A549 (cell line): ENCODE measurements around the genes MROH9, PRRC2C, PRDX6 and SLC9C2.

DNA sequence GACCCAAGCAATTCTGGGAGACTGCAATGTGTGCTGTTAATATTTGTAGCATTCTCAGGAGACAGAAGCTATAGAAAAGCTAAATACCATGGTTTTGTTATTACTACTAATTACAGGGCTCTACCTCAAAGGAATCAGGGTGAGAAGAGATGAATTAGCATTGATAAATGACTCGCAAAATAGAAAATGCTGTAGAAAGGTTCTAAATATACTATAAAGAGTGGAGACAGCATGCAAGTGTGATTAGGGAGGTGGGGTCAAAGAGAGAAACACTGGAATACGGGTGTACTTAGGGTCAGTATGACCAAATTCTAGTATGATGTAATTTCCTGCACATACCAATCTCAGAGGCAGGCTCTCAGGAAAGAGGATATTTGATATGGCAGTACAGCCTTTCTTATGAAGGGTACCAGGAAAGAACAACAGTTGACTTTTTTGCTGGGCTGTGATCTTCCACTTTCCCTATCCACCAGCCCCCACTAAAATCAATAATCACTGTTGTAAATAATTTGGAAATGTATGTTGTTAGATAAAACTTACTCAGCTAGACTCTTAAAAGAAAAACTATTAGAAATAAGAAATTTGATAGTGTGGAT lies 29.2 kb downstream of the PRRX1 start:
- PRO-cap: no peak
CAGE:
- cytosol, long polyA plus RNA: no peak
- long polyA plus RNA: no peak
- nucleus, long polyA plus RNA: no peak

- PRO-cap: no peak
CAGE:
- cytosol, long polyA plus RNA: no peak
- long polyA plus RNA: no peak
- nucleus, long polyA plus RNA: no peak
Observed at GRCh38 chr1:170707847-170708385, 44.0 kb downstream of the PRRX1 start.

GRCh38 chr1:170730064-170730618 lies 66.2 kb downstream of the PRRX1 start:
- PRO-cap: no peak
CAGE:
- cytosol, long polyA plus RNA: no peak
- long polyA plus RNA: no peak
- nucleus, long polyA plus RNA: no peak

- PRO-cap: no peak
CAGE:
- cytosol, long polyA plus RNA: no peak
- long polyA plus RNA: no peak
- nucleus, long polyA plus RNA: no peak
Observed at GRCh38 chr1:170935199-170935730, at the start of gene MROH9. Gene MROH9 (plus strand): TSS chr1:170935534.

GRCh38 chr1:171032947-171033788 lies 57.5 kb upstream of the FMO3 start:
- PRO-cap: no peak
CAGE:
- cytosol, long polyA plus RNA: no peak
- long polyA plus RNA: no peak
- nucleus, long polyA plus RNA: no peak

GRCh38 chr1:171126538-171126911 lies 35.8 kb downstream of the FMO3 start:
- PRO-cap: unidirectional peak, plus-strand start at chr1:171126739
CAGE:
- cytosol, long polyA plus RNA: no peak
- long polyA plus RNA: no peak
- nucleus, long polyA plus RNA: no peak

DNA sequence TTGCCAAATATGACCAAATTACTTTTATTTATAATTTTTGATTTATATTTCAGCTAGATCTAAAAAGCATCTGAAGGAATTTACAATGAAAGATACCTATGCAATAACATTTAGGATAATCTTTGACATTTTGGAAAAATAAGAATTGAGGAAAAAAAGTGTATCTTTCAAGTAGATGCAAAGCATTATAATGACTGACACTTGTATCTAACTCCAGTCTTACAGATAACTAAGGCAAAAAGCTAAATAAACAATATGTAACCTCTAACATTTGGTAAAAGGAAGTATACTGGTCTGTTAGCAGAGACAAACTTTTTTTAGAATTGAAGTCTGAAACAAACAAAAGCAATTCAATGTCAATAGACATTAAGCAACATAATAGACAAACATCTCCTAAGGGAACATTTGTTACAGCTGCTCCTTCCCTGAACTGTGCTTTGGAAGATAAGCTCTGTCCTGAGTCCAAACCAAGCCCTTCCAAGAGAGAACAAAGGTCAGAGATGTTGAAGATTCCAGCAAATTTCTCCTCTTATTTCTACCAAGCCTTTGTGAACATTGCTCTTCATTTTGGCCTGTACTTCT lies 25.1 kb downstream of the FMO2 start:
- PRO-cap: no peak
CAGE:
- cytosol, long polyA plus RNA: no peak
- long polyA plus RNA: no peak
- nucleus, long polyA plus RNA: no peak

GRCh38 chr1:171360102-171360561 lies 46.1 kb downstream of the FMO4 start:
- PRO-cap: no peak
CAGE:
- cytosol, long polyA plus RNA: no peak
- long polyA plus RNA: no peak
- nucleus, long polyA plus RNA: no peak

GRCh38 chr1:171384892-171385222 lies 70.9 kb downstream of the FMO4 start:
- PRO-cap: no peak
CAGE:
- cytosol, long polyA plus RNA: no peak
- long polyA plus RNA: no peak
- nucleus, long polyA plus RNA: no peak

- PRO-cap: no peak
CAGE:
- cytosol, long polyA plus RNA: no peak
- long polyA plus RNA: start-site peak on the plus strand at chr1:171485551-171485593, 319 and 376 reads in 2 replicates
- nucleus, long polyA plus RNA: start-site peak on the plus strand at chr1:171485537-171485583, 167 and 588 reads in 2 replicates
Observed at GRCh38 chr1:171485236-171485874, at the start of gene PRRC2C. Gene PRRC2C (plus strand): TSS chr1:171485530.

DNA sequence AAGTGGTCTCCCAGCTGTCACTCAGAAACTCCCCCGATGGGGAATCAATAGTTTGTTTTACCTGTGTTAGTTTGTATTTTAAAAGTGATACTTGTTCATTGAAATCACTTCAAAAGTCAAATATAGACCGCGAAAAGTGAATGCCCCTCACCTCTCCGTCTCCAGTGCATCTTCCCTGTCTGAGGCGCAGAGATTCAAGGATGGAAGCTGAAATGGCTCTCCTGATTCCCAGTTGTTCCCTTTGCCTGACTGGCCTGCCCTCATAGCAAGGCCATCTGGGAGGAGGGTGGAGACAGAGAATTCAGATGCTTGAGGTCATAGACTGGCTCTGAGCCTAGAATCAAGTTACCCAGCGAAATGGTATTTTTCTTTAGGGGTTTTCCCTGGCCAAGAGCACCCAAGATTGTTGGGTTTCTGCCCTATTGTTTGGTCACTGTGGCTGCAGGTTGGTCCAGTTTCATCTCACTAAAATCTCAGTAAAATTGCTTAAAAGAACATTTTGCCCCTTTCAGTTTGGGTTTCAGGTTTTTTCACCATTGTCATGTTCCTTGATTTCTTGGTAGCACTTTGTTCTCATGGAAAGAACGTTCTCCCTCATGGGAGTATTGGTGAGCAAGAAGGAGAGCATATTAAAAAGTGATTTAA lies 7.2 kb downstream of the METTL13 start:
- PRO-cap: no peak
CAGE:
- cytosol, long polyA plus RNA: no peak
- long polyA plus RNA: no peak
- nucleus, long polyA plus RNA: no peak

- PRO-cap: no peak
CAGE:
- cytosol, long polyA plus RNA: no peak
- long polyA plus RNA: no peak
- nucleus, long polyA plus RNA: no peak
Observed at GRCh38 chr1:172427162-172427709, 6.8 kb downstream of the C1orf105 start.

DNA sequence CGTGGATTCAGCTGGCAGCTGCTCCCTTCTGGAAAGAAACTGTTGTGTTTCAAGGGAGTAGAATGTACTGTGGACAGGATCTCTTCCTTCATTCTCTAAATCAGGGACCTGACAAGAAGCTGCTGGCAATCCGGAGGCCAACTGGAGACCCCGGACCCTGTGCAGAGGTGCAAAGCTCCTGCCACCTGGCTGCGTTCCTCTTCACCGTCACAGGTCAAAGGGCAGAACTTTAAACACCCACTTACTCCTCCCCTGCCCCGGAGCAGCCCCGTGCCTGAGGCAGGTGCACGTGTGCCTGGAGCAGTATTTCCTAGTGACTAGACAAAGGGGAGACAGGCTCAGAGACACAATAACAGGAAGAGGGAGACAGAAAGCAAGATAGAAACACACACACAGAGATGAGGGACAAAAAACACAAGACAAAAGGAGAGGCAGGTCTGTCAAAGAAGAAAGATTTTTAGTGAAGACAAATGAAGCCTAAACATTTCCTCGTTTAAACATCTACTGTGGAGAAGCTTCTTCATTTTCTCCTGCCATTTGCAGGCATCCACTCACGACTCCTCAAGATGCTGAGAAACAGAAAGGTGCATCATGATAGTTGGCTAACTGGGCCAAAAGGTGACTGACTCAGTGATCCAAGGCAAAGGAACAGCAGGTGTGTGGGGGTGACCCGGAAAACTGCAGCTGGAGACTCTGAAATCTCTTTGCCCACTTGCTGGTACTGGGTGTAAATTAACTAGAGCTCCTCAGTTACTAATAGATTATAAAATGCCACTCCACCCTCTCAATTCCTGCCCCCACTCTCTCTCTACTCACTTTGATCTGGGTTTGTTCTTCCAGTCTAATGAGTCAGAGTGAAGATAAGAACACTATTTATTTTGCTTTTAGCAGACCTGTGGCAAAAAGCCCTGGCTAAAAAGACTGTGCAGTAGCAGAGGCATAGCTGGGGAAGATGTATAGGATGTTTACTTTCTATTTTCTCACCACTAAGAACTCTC lies 6.9 kb upstream of the PIGC start:
- PRO-cap: no peak
CAGE:
- cytosol, long polyA plus RNA: no peak
- long polyA plus RNA: no peak
- nucleus, long polyA plus RNA: no peak

GRCh38 chr1:172515843-172516312 lies 17.1 kb upstream of the SUCO start:
- PRO-cap: no peak
CAGE:
- cytosol, long polyA plus RNA: no peak
- long polyA plus RNA: no peak
- nucleus, long polyA plus RNA: no peak

GRCh38 chr1:172537806-172538270 lies 4.9 kb downstream of the SUCO start:
- PRO-cap: no peak
CAGE:
- cytosol, long polyA plus RNA: no peak
- long polyA plus RNA: no peak
- nucleus, long polyA plus RNA: no peak

GRCh38 chr1:173477224-173477430 lies at the start of gene PRDX6:
Gene PRDX6 (plus strand): TSS chr1:173477335.
- PRO-cap: bidirectional peak, plus-strand start at chr1:173477337, minus-strand start at chr1:173476991
CAGE:
- cytosol, long polyA plus RNA: start-site peak on the plus strand at chr1:173477294-173477485, 2,824 and 5,609 reads in 2 replicates
- long polyA plus RNA: start-site peak on the plus strand at chr1:173477329-173477389, 2,105 and 1,211 reads in 2 replicates
- nucleus, long polyA plus RNA: start-site peak on the plus strand at chr1:173477293-173477421, 1,439 and 1,390 reads in 2 replicates

DNA sequence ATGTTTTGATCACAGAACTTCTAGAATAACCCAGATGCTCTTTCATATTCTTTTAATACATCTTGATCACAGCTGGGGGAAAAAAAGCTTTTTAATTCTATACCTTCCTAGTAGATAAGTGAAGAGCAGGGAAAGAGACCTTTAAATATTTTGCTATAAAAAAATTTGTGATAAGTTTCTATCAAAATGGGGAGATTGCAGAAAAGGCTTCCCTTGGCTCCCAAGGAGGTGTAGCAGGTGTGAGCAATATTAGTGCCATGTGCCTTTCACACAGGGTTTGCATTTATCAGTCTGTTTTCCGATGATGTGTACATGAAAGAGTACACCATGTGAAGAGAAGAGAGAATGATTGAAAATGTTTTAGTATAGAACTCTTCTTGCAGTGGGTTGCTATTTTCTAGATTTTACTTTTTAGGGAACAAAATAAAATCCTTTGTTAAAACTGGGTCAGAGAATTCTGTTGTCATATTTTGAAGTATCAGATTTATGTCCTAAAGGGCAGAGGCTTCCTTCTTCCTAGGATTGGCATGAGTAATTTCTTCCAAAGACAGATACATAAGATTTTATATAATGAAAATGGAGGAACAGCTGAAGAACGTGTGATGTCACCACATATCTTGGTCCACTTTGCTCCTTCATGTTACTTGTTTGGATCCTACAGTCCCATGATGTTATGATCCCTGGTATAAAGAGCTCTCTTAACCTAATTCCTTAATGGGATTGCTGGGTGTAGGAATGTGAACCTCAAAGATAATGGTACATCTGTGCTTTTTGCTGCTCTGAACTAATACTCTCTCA lies 11.4 kb downstream of the PRDX6 start:
- PRO-cap: no peak
CAGE:
- cytosol, long polyA plus RNA: no peak
- long polyA plus RNA: no peak
- nucleus, long polyA plus RNA: no peak

GRCh38 chr1:173504152-173504759 lies 27.1 kb downstream of the PRDX6 start:
- PRO-cap: no peak
CAGE:
- cytosol, long polyA plus RNA: no peak
- long polyA plus RNA: no peak
- nucleus, long polyA plus RNA: no peak

DNA sequence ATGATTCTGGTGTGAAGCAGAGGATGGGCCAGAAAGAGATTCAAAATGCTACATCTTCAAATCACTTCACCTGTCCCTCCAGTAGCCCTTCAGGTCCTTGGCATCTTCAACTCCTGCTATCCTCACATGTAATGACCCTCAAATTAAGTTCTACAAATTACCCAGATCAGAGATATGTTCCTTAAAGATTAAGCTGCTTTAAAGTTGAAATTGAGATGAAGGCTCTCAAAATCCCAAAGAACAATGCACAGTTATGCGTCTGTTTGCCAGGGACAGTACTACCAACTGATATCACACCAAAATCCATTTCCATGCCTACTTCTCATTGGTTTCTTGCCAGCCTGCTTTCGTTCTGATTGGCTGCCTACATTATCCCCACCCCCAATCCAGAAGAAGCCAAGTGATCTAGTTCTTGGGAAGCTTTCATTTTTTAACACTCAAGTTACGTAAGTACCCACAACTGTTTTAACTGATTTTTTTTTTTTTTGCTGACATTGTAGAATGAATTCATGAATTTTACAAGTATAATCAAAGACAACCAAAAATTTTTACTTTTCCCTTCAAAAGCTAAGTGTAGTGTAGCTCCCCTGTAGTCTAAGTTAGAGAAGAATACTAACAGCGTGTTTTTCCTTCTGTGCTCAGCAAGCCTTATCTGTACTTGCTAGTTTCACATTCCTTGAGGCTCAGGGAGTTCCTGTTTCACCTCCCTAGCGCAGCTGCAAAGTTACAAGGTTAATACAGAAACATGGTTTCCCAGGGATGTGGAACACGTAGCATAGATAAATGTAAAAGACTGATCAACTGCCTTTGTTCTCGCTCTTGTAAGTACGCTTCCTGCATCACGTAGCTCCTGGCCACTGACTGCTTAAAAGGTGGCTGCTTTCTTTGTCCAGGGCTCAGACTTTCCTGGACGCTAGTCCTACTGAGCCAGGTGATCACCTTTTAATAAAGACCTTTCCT lies at the start of gene SLC9C2:
Gene SLC9C2, minus strand, starts transcription at position 287 of the 960 bp plus-strand sequence.
- PRO-cap: no peak
CAGE:
- cytosol, long polyA plus RNA: no peak
- long polyA plus RNA: no peak
- nucleus, long polyA plus RNA: no peak

DNA sequence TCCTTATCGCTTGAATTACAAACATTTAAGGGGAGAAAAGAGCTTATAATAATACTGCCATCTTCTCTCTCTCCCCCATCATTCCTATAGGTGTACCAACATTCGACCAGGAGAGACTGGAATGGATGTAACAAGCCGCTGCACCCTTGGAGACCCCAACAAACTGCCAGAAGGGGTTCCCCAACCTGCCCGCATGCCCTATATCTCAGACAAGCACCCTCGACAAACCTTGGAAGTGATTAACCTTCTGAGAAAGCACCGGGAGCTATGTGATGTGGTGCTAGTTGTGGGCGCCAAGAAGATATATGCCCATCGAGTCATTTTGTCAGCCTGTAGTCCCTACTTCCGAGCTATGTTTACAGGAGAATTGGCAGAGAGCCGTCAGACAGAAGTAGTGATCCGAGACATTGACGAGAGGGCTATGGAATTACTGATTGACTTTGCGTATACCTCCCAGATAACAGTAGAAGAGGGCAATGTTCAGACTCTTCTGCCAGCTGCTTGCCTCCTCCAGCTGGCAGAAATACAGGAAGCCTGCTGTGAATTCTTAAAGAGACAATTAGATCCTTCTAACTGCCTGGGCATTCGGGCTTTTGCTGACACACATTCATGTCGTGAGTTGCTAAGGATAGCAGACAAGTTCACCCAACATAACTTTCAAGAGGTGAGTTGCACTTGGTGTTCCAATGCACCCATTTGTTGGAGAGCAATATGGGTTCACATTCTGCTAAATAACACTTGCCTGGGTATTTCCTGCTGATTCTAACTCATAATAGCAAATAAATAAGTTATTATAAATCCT lies 19.0 kb downstream of the KLHL20 start:
- PRO-cap: no peak
CAGE:
- cytosol, long polyA plus RNA: no peak
- long polyA plus RNA: no peak
- nucleus, long polyA plus RNA: no peak